Testis (tissue), 5 donors: ENCODE measurements around a stretch of chr4.

DNA sequence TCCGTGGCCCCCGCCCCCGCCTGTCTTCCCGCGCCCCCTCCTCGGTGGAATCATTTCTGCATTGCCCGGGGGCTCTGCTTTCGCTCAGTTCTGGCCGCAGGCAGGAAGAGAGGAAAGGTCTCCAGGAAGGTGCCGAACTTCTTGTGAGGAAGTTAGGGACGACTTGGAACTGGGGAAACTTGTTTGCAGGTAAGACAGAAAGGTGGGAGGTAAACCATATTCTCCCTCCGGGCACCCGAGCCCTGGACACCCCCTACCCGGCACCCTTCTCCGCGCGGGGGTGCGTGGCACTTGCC is 1.3 kb downstream of the PDGFRA start:
- PRO-cap, 3 experiments, result peak in 1 of 3 experiments; most common minus-strand start position 145 of the sequence (in 1)
- RAMPAGE, long total RNA, 2 experiments, result no peak in any of the 2 experiments
- RRBS, result under 1% methylated on average over 5 of the region's 18 CpGs

DNA sequence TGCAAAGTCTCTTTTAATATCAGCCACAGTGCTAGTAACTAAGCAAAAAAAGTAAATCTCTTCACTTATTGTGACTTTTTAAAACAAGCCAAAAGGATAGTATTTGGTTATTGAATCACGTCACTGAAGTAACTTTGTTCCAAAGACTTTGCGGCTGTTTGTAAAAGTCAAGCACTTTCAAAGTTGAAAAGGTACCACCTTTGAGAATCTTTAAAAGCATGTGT is 84.9 kb upstream of the SRD5A3 start:
- PRO-cap, 3 experiments, result no peak in any of the 3 experiments
- RAMPAGE, long total RNA, 2 experiments, result no peak in any of the 2 experiments
- RRBS, result no CpG with 5 or more reads among the region's 2 CpGs

- PRO-cap, 3 experiments, result no peak in any of the 3 experiments
- RAMPAGE, long total RNA, 2 experiments, result no peak in any of the 2 experiments
- RRBS, result no CpG with 5 or more reads among the region's 4 CpGs
Observed at GRCh38 chr4:55270031-55270344, 76.1 kb upstream of the SRD5A3 start.

GRCh38 chr4:55303607-55304150 is 42.4 kb upstream of the SRD5A3 start:
- PRO-cap, 3 experiments, result no peak in any of the 3 experiments
- RAMPAGE, long total RNA, 2 experiments, result no peak in any of the 2 experiments
- RRBS, result no CpG with 5 or more reads among the region's 4 CpGs

DNA sequence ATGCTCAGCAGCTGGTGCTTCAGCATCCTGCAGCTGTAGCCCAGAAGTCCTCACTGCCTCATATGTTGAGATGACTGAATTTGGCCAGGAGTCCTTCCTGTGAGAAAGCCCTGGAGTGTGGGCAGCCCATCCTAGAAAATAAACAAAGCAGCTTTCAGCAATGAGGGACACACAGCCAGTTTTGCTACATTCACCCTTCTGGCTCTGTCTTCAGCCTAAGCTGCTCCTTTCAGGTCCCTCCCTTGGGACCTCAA is 2.2 kb upstream of the TMEM165 start:
- PRO-cap, 3 experiments, result no peak in any of the 3 experiments
- RAMPAGE, long total RNA, 2 experiments, result no peak in any of the 2 experiments

GRCh38 chr4:55396682-55397474 is 1.1 kb downstream of the TMEM165 start:
- PRO-cap, 3 experiments, result peak in 2 of 3 experiments; most common plus-strand start chr4:55396923 (in 1); most common minus-strand start chr4:55396790 (in 2)
- RAMPAGE, long total RNA, 2 experiments, result no peak in any of the 2 experiments
- RRBS, result no CpG with 5 or more reads among the region's 14 CpGs

- PRO-cap, 3 experiments, result no peak in any of the 3 experiments
- RAMPAGE, long total RNA, 2 experiments, result no peak in any of the 2 experiments
- RRBS, result no CpG with 5 or more reads among the region's 4 CpGs
Observed at GRCh38 chr4:55406978-55407450, 11.3 kb downstream of the TMEM165 start.

GRCh38 chr4:55420519-55421139 is 24.9 kb downstream of the TMEM165 start:
- PRO-cap, 3 experiments, result no peak in any of the 3 experiments
- RAMPAGE, long total RNA, 2 experiments, result no peak in any of the 2 experiments
- RRBS, result no CpG with 5 or more reads among the region's 12 CpGs

GRCh38 chr4:55431085-55432200 is 35.7 kb downstream of the TMEM165 start:
- PRO-cap, 3 experiments, result no peak in any of the 3 experiments
- RAMPAGE, long total RNA, 2 experiments, result no peak in any of the 2 experiments
- RRBS, result no CpG with 5 or more reads among the region's 9 CpGs

DNA sequence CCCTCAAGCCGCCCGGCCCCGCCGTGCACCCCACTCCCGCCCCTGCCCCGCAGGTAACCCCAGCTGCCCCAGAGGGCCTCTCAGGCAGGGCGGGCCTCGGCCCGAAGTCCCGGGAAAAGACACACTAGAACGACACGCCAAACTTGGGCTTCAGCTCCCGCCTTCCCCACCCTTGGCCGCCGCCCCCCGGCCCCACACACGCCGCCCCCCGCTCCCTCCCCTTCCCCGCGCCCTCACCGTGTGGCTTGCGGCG is 538 bp downstream of the CLOCK start:
- PRO-cap, 3 experiments, result no peak in any of the 3 experiments
- RAMPAGE, long total RNA, 2 experiments, result no peak in any of the 2 experiments
- RRBS, result under 1% methylated on average over 22 of the region's 24 CpGs

DNA sequence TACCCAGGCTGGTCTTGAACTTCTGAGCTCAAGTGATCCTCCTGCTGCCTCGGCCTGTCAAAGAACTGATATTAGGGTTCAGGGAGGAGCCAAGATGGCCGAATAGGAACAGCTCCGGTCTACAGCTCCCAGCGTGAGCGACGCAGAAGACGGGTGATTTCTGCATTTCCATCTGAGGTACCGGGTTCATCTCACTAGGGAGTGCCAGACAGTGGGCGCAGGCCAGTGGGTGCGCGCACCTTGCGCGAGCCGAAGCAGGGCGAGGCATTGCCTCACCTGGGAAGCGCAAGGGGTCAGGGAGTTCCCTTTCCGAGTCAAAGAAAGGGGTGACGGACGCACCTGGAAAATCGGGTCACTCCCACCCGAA is 17.0 kb downstream of the NMU start:
- PRO-cap, 3 experiments, result no peak in any of the 3 experiments
- RAMPAGE, long total RNA, 2 experiments, result no peak in any of the 2 experiments
- RRBS, result no CpG with 5 or more reads among the region's 21 CpGs

DNA sequence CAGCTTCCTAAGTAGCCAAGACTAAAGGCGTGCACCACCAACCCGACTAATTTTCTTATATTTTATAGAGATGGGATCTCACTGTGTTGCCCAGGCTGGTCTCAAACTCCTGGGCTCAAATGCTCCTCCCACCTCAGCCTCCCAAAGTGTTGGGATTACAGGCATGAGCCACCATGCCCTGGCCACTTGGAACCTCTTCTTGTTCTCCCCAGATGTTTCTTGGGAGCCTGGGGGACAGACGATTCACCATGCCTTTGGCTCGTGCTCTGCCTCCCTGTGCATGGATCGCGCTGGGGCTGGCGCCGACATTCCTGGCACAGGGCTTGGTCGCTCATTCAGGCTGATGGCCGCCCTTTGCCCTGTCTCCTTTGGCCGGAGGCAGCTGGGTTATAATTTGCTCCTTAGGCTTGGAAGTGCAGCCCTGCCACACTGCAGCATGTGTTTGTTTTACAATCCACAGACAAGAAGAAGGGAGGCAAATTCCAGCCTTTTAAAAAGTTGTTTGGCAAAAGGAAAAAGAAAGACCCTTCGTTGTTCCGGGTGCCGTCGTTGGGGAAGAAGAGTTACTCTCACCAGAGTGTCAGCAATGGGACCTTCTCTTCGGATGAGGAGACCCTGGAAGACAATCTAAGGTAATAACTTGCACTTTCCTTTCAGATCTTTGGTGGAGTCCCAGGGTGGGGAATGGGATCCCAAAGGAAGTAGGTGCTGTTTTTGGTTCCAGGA is 115.3 kb downstream of the AASDH start:
- PRO-cap, 3 experiments, result no peak in any of the 3 experiments
- RAMPAGE, long total RNA, 2 experiments, result no peak in any of the 2 experiments
- RRBS, result no CpG with 5 or more reads among the region's 16 CpGs

DNA sequence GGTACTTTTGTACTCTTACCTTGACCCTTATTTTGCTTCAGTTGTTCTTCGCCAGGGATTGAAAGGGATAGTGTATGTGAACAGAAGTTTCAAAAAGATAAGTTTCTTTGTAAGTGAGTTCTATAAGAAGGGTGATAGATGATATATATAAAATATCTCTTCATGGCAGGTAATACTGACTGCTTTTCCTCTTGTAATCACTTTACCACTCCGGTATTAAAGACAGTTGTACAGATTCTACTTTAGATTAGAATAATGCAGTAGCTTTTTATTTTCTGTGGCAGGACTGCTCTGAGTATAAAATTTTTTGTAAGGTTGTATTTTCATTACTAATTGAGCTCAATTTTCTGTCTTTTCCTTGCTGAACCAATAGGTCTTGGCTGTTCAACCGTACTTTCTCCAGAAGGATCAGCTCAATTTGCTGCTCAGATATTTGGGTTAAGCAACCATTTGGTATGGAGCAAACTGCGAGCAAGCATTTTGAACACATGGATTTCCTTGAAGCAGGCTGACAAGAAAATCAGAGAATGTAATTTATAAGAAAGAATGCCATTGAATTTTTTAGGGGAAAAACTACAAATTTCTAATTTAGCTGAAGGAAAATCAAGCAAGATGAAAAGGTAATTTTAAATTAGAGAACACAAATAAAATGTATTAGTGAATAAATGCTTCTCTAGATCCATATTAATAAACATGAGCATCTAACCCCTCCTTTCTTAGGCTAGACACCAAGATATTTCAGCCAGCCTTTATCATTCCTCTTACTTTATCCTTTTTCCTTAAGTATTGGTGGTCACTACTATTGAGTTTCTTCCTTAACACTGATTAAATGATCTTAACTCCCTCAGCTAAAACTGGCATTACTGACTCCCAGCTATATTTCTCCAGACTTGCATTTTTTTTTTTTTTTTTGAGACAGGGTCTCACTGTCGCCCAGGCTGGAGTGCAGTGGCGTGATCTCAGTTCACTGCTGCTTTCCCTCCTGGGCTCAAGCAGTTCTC is 8.1 kb upstream of the SRP72 start:
- PRO-cap, 3 experiments, result no peak in any of the 3 experiments
- RAMPAGE, long total RNA, 2 experiments, result no peak in any of the 2 experiments
- RRBS, result no CpG with 5 or more reads among the region's 6 CpGs

- PRO-cap, 3 experiments, result no peak in any of the 3 experiments
- RAMPAGE, long total RNA, 2 experiments, result no peak in any of the 2 experiments
- RRBS, result no CpG with 5 or more reads among the region's 7 CpGs
Observed at GRCh38 chr4:56679730-56680315, 1.3 kb downstream of the HOPX start.

- PRO-cap, 3 experiments, result peak in 3 of 3 experiments; most common minus-strand start chr4:56800169 (in 3)
- RAMPAGE, long total RNA, 2 experiments, result no peak in any of the 2 experiments
- RRBS, result no CpG with 5 or more reads among the region's 21 CpGs
Observed at GRCh38 chr4:56799605-56800553, 21.6 kb downstream of the SPINK2 start.

DNA sequence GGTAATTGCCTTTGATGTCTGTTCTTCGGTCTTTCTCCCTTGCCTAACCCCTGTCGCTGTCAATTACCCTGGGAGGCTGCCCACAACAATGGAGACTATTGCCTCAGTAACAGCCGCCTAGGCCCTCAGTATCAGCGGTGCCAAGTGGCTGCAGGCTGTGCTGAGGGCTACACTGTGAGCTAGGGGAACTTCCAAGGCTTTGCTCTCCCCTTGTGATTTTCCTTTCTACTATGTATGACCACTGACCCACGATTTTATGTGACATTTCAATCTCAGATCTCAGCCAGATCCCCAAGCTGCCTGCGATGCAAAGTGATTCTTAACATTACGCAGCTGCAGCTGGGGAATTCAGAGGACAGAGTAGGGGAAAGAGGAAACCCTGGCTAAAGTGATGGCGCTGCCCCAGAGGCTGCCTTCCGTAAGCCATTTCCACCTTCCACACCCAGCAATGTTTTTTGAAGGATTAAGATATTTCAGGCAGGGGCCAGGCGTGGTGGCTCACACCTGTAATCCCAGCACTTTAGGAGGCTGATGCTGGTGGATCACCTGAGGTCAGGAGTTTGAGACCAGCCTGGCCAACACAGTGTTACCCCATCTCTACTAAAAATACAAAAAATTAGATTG is 36.1 kb upstream of the REST start:
- PRO-cap, 3 experiments, result no peak in any of the 3 experiments
- RAMPAGE, long total RNA, 2 experiments, result no peak in any of the 2 experiments
- RRBS, result no CpG with 5 or more reads among the region's 10 CpGs

- PRO-cap, 3 experiments, result no peak in any of the 3 experiments
- RAMPAGE, long total RNA, 2 experiments, result no peak in any of the 2 experiments
- RRBS, result no CpG with 5 or more reads among the region's 10 CpGs
Observed at GRCh38 chr4:56929851-56930817, 22.4 kb downstream of the REST start.

GRCh38 chr4:57008526-57009009 is 29.9 kb downstream of the POLR2B start:
- PRO-cap, 3 experiments, result no peak in any of the 3 experiments
- RAMPAGE, long total RNA, 2 experiments, result no peak in any of the 2 experiments
- RRBS, result no CpG with 5 or more reads among the region's 4 CpGs

GRCh38 chr4:57037317-57037809 is 58.7 kb downstream of the POLR2B start:
- PRO-cap, 3 experiments, result no peak in any of the 3 experiments
- RAMPAGE, long total RNA, 2 experiments, result no peak in any of the 2 experiments
- RRBS, result no CpG with 5 or more reads among the region's 8 CpGs

DNA sequence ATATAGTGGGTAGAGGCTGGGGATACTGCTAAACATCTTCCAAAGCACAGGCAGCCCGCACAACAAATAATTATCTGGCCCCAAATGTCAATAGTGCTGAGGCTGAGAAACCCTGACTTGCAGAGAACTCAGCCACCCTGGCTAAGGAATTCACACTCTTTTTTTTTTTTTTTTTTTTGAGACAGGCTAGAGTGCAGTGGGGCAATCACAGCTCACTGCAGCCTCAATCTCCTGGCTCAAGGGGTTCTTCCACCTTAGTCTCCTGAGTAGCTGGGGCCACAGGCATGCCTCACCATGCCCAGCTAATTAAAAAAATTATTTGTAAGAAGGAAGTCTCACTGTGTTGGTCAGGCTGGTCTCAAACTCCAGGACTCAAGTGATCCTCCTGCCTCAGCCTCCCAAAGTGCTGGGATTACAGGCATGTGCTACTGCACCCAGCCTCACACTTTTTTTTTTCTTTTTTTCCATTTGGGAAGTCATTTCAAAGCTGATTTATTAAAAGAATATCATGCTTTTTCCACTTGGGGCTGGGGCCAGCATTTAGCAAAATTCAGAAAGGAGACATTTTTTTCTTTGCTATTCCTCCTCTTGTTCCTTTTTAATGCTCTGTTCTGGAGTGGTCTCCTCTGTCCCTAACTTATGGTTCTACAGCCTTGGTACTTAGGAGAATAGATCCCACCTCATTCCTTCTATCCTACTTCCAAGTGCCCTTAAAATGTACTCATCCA is 61.0 kb downstream of the POLR2B start:
- PRO-cap, 3 experiments, result no peak in any of the 3 experiments
- RAMPAGE, long total RNA, 2 experiments, result no peak in any of the 2 experiments
- RRBS, result no CpG with 5 or more reads among the region's 1 CpG